ENCODE measurements around a stretch of chr6.

- RRBS = no CpG with 5 or more reads among the region's 7 CpGs
Observed at GRCh38 chr6:158868094-158868433, 48.9 kb upstream of the EZR start.

- RRBS = no CpG with 5 or more reads among the region's 5 CpGs
Observed at GRCh38 chr6:158962275-158962909, 37.6 kb downstream of the RSPH3 start.

- RRBS = no CpG with 5 or more reads among the region's 6 CpGs
Observed at GRCh38 chr6:159039564-159039957, 5.2 kb downstream of the TAGAP start.

DNA sequence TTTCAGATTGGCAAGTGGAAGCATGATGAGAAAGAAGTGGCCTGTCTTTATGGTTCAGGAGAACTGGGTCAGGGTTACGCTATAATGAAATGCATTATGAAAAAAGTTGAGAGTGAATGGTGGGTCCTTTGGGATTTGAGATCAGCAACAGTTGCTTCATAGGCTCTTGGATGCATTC, 1.8 kb downstream of the TAGAP start:
- RRBS = no CpG with 5 or more reads among the region's 1 CpG

GRCh38 chr6:159043255-159043875, 1.4 kb downstream of the TAGAP start:
- RRBS = no CpG with 5 or more reads among the region's 7 CpGs

DNA sequence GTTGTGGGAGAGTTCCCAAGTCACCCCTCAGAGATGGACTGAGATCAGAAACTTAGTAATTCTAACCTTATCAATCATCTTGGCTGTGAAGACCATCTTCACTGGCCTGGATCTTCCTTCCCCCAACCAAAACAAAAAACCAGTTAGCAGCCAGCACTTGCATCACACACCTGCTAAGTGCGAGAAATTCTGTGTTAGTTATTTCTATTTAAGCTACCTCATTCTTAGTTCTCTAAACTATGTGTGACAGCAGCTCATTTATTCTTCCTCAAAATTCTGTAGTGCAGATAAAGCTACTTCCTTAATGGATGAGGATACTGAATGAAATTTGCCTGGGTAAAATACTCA, 18.2 kb upstream of the TAGAP start:
- RRBS = no CpG with 5 or more reads among the region's 1 CpG

DNA sequence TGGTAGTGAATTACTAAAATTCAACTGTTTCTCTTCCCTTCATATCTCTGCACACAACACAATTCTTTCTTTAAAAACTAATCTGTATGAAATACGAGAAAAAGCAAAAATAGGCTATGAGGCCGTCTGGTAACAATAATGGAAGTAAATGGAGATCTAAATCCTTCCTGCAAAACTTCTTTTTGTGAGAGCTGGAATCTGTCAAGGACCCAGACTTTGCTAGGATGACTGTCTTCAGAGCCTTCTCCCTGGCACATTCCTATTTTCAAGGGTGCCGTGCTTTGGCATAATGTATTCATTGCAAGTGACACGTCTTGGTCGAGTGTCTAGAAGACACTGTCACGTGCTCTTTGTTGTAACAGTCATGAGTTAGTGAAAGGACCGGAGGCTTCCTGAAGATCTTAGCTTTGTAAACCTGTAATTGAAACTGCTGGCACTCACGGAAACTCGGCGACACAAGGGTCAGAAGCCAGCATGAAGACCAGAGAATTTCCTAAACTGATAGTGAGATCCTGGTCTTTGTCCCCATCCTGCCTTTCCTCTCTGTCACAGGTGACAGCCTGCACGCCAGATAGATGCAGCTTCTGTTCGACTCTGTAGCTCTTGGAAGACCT, 19.6 kb upstream of the TAGAP start:
- RRBS = no CpG with 5 or more reads among the region's 12 CpGs

DNA sequence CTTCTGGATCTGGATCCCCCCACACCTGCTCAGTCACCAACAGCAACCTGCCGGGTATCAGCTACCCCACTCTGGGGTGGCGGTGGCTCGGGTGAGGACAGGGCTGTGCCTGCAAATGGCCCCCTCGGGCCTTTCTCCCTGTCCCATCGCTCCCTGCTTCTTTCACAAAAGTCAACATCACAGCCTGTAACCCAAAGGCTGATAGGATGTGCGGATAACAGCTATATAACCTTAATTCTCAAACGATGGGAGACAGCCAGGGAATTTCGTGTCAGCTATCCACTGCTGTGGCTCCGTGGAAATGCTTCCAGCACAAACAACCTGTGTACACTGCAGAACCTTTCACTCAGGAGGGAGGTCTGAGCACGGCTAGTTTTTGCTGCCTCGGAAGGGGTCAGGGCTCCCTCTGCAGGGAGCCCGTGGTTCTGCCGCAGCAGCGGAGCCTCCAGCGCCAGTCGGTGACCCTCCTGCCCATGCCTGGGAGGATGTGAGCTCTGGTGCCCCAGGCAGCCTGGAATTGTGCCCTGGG, 59.2 kb upstream of the TAGAP start:
- RRBS = no CpG with 5 or more reads among the region's 16 CpGs

DNA sequence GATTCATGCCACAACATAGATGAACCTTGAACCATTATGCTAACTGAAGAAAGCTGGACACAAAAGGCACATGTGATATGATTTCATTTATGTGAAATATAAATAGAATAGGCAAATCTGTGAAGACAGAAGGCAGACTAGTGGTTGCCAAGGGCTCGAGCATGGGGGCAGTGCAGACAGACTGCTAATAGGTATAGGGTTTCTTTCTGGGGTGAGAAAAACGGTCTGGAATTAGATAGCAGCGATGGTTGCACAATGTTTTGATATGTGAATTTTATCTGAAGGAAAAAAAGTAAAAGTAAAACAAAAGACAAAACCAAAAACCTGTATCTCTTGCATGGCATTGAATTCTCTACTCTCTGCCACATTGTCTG, 54.6 kb upstream of the FNDC1 start:
- RRBS = no CpG with 5 or more reads among the region's 3 CpGs

- RRBS = no CpG with 5 or more reads among the region's 4 CpGs
Observed at GRCh38 chr6:159304457-159304820, 135.2 kb downstream of the FNDC1 start.

GRCh38 chr6:159686693-159687258, 6.3 kb downstream of the SOD2 start:
- RRBS = no CpG with 5 or more reads among the region's 6 CpGs

- RRBS = no CpG with 5 or more reads among the region's 5 CpGs
Observed at GRCh38 chr6:159687966-159688390, 5.1 kb downstream of the SOD2 start.

DNA sequence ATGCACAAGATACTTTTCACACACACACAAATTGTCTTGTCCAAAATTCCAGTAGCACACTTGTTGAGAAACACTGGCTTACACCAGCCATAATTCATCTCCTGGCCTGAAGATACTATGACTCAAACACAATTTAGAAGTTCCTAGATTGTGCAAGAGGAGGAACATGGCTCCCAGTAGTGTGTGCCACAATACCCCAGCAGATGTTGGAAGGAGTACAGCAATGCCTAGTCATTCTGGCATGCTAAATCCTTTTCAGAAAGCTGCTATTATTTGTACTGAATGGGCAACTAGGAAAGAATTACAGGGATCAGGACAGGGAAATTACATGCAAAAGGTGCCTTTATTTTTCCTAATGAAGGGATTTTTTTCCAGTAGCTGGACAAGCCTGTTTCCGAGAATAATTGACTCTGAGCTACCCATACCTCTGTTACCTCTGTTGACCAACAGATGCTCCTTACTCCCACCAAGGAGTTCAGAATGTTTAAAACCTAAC, 10.5 kb upstream of the WTAP start:
- RRBS = no CpG with 5 or more reads among the region's 1 CpG

DNA sequence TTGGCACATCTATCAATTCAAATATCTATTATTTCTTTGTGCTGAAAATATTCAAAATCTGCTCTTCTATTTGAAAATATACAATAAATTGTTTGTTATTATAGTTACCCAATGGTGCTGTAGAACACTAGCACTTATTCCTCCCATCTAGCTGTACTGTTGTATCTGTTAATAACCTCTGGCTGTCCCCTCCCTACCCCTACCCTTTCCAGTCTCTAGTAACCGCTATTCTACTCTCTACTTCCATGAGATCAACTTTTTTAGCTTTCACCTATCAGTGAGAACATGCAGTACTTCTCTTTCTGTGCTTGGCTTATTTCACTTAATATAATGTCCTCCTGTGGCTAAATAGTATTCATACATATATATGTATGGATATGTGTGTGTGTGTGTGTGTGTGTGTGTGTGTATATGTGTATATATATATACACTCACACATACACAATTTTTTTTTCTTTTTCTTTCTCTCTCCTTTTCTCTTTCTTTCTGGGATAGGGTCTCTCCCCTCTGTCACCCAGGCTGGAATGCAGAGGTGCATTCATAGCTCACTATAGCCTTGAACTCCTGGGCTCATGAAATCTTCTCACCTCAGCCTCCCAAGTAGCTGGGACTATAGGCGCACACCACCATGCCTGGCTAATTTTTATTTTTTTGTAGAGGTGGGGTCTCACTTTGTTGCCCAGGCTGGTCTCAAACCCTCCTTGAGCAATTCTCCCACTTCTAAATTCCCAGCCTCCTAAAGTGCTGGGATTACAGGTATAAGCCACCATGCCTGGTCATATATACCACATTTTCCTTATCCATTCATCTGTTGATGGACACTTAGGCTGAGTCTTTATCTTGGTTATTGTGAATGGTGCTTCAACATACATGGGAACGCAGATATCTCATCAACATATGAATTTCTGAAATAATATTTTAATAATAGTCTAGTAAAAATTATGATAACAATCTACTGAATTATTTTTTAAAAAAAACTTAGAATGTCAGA, 9.5 kb upstream of the WTAP start:
- RRBS = no CpG with 5 or more reads among the region's 3 CpGs

DNA sequence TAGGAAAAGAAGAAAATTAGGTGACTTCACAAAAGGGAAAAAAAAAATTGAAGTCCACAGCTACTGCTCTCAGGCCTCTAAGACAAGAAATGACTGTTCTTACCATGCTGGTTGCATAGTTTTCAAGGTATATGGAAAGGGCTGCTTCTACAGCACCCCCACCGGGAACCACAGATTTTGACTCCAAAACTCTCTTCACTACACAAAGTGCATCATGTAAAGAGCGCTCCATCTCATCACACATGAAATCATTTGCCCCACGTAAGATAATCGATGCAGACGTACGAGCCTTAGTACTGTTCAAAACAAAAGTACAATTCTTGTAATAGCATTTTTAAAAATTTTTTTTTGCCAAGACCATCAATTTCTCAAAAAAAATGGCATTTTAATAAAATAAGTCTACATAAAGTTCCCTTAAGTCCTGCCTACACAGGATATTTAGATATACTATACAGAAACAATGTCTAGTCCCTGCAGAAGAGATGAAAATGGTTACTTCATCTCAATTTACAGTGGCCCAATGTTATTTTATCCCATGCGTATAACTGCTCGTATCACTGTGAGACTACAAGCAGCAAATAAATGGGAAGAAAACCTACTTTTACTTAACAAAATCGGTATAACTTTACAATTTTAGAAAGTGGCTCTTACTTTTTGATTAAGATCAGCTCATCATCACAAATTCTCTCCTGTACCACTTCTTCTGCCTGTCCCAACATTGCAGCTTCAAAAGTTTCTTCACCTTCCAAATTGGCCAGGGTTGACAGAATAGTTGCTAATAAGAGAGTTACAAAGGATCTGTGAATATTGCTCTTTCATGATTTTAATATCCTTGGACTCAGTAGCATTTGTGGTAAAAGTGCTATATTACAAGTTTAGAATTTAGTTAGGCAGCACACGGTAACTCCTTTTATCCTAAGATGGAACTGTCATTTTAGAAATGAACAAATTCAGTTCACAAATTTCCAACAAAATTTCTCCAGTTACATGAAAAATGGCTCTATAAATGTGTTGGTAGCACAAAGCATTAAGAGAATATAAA, 9.3 kb downstream of the TCP1 start:
- RRBS = no CpG with 5 or more reads among the region's 10 CpGs

GRCh38 chr6:159790040-159790380, 257 bp upstream of the MRPL18 start:
- RRBS = no CpG with 5 or more reads among the region's 19 CpGs

DNA sequence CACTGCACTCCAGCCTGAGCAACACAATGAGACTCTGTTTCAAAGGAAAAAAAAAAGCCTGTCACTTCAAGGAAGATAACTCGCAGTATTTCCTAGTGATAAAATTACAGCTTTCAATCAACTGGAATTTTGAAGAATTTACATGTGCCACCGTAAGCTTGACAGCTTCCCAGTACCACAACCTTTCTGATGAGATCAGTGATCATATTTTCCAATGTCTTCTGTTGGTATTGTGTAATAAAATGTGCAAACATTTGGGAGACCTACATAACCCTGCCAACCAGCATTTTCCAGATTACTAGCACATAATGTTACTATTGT, 7.2 kb downstream of the PNLDC1 start:
- RRBS = no CpG with 5 or more reads among the region's 2 CpGs

DNA sequence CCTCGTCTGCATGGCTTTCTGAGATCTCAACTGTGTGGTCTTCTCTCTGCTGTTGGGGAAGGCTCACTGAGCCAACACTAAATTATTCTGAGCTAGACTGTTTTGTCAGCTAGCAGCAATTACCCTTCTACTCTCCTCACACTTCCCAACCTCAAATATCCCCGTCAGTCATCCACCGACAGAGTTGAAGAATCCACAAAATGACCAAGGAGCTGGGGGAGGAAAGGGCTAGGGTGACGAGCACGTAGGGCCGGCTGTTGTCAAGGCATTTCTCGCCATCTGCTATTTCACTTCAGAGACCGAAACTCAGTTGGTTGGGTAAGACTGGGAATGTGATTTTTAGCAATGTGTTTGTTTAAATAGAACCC, 9.4 kb downstream of the MAS1 start:
- RRBS = no CpG with 5 or more reads among the region's 8 CpGs

GRCh38 chr6:160034215-160035057, 65.6 kb downstream of the IGF2R start:
- RRBS = no CpG with 5 or more reads among the region's 13 CpGs

GRCh38 chr6:160067434-160068063, 54.1 kb upstream of the SLC22A1 start:
- RRBS = no CpG with 5 or more reads among the region's 11 CpGs

Data from choroid plexus epithelial cell (primary cell).